LHCN-M2 (cell line): ENCODE data around the genes PPP1R36, CHURC1 and FUT8.

GRCh38 chr14:64516370-64516798 lies 11.8 kb downstream of the ZBTB1 start:
- RAMPAGE, long total RNA: no peak

DNA sequence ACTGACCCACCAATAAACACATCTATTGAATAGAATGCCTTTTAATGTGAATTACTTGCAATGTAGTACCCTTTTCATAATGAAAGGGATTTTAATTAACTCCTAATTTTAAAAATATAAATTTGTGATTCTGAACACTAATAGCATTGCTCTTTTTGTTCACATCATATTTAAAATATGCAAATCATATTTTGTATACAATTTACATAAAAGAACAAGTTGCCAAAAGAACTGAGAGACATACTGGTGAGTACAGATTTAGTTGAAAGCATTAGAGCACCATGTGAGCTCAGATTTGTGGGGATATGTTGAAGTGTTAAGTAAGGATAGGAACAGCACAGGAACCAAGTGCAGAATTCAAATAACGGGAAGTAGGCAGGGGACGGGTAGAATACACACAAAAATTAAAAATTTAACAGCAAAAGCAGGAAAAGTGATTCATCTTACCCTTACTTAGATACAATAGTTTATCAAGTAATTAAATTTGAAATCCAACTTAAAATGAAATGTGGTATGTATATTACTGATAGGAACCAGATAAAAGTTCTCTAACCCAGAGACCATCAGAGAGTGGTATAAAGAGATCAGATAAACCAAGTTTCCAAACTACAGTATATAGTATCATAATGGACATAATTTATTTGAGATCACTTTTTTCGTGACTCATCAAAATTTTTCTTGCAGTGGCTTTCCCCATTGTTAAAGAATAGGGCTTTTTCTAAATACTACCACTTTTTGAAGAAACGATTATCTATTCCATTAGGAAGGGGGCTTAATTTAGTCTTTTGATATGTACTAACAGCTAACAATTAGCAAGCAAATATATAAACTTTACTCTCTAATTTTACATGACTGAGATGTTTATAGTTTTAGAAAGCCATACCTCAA lies 15.4 kb upstream of the HSPA2 start:
- RAMPAGE, long total RNA: no peak

DNA sequence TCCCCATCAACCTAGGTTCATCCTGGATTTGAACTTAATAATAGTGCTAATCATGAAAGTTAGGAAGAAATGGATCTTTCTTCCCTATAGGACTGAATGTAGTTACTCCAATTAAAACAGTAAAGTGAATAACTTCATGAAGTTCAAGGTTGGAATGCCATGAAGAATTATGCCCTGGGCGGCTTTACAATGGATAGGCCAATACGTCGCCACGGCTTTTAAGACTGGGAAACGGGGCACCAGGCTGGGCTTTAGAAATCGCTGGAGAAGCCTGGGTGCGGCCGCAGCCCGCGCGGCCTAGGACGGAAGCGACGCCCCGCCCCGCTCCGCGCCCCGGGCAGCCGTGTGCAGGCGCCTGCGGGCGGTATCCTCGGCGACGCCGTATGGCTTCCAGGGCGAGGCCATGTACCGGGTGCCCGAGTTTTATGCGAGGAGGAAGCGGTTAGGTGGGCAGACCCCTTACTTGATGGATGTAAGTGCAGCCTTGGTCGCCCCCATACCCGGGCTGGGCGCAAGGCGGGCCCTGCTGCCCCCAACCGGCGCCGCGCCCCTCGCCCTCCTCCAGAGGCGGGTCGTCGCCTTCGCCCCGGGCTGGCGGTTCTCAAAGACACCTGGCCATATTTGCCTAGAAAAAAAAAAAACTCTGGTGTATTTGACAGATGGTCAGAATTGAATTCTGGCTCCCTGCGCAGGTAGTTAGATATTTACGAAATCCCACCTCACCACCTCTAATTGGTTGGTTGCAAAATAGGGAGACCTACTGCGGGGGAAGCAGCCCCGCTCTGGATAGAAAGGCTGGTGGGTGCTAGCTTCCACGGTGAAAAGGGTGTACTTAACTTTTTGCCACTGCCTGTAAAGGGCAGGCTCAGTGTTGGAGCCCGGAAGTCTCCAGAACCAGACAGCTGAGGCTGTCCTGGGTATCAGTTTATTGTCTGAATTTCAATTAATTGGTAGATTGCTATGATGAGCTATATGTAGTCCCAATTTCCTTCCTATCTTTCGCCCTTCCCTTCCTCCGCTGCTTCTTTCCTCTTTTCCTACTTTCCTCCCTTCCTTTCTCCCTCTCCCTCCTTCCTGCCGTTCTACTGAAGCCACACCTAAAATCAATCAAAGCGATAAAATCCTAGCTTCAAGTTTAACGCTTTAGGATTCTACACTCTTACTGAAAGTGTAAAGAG lies at the start of gene PPP1R36:
Gene PPP1R36 (plus strand): TSS at position 367 of the 1,178 bp plus-strand sequence.
- RAMPAGE, long total RNA: no peak

- RAMPAGE, long total RNA: no peak
Observed at GRCh38 chr14:64573235-64573540, 23.4 kb downstream of the PPP1R36 start.

DNA sequence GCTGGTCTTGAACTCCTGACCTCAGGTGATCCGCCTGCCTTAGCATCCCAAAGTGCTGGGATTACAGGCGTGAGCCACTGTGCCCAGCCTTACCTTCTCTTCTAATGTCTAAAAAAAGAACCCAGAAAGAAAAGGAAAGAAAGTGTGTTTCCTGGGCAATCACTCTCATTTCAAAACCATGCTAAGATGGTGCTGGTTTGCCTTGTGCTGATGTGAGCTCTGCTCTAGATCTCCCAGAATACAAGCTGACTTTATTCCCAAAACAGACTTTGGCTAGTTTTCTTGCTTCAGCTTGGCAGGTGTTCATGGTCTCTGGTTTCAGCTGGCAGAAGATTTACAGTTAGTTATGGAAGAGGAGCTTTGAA lies 34.3 kb downstream of the PPP1R36 start:
- RAMPAGE, long total RNA: no peak

DNA sequence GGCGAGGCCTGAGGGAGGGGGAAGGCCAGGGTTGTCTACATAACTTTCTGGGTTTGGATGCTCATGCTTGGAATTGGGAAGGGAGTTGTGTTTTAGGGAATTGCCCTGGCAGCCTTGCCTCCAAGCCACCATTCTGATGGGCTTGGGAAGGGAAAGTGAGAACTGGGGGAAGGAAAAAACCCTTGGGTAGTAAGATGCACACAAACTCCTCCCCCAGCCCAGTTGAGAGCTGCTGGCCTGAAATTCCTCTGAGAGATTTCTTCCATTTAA lies 13.0 kb downstream of the PLEKHG3 start:
- RAMPAGE, long total RNA: no peak

DNA sequence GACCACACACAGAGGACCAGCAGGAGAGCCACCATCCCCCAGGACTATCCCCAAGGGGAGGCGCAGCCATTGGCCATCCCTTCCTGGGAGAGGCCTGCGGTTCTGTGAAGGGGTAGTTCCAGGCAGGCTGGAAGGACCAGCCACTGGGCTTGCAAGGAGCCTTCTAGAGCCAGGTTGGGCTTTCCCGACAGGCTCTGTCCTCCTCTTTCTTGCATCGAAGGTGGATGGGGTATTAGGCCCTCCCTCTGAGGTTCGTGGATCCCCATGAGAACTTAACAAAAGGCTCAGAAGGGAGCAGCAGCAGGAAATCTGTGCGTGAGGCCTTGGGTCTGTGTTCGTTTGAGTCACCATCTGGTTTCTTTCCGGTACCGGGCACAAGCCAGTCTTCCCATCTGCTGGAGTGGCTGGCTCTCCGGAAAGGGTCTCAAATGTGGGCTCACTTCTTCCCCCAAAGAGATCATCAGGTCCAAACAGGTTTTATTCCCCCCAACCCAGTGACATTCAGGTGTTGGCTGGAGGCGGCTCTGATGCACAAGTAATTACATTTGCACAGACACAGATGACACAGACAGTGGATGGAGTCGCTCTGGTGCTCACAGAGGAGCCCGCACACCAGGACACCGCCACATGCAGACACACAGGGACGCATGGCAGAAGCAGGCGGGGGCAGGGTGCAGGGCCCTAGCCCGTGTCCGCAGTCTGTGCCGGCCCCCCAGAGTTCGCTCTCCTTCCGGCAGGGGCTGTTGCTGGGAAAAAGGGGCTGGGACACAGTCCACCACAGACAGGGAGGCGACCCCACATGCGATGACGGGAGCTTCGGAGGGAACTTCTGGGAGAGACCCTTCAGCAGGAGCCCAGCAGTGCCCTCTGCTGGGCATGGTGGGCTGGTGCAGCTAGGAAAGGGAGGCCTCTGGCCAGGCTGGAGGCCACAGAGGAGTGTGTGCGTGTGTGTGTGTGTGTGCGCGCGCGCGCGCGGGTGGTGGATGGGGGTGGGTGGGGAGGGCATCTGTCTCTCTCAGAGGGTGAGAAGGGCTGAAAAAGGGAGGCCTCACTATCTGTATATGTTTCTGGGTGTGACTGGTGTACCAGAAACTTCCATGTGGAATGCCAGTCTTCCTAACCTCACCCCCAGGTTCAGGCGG lies 60.2 kb downstream of the PLEKHG3 start:
- RAMPAGE, long total RNA: no peak

- RAMPAGE, long total RNA: no peak
Observed at GRCh38 chr14:64914017-64914541, at the start of gene CHURC1. Gene CHURC1, plus strand, starts transcription at chr14:64914455.

DNA sequence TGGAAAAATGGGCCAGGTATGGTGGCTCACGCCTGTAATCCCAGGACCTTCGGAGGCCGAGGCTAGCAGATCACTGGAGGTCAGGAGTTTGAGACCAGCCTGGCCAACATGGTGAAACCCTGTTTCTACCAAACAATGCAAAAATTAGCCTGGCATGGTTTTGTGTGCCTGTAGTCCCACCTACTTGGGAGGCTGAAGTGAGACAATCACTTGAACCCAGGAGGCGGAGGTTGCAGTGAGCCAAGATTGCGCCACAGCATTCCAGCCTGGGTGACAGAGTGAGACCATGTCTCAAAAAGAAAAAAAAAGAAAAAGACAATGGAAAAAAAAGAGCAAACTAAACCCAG lies 5.3 kb downstream of the CHURC1 start:
- RAMPAGE, long total RNA: no peak

GRCh38 chr14:64943266-64943707 lies 742 bp upstream of the GPX2 start:
- RAMPAGE, long total RNA: no peak

DNA sequence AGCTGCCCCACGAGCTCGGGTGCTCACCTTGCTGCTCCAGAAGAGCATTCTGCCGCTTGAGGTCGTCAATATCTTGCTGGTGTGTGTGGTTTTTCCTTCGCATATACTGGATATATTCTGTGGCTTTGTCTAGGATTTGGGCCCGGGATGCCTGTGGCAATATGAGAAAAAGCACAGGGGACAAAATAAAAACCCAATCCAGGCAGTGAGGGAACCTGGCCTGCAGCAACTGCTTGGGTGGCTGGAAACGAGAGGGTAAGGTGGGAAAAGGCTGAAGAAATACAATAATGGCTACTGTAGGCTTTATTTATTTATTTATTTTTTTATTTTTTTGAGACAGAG lies 24.5 kb downstream of the MAX start:
- RAMPAGE, long total RNA: no peak

DNA sequence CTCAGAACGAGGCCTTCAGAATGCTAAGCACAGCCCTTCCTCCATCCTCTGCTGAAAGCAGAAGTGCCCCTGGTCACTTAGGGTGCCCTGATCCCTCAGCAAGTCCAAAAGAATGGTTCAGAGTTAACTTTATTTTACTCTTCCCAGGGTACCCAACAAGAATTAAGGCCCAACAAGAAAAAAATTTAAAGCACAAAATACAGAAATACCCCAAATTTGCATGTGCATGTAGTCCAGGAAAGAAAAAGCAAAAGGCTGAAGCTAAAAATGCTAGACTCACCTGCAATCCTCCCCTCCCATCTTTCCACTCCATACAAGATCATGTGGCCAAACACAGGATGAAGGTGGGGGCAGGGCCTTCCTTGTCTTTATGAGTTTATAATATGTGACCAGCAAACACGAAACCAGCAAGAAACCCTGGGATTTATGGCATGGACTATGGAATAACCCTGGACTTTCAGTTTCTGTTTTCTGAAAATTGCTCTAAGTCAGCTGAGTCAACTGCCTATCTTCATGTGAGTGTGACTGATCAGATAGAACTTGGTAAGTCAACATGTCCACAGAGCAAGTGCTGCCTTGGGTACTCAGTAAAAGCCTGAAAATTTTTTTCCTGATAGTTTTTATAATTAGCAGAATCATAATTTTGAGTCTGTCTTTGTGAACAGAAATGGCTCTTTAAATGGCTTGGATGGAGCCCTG lies 21.1 kb downstream of the MAX start:
- RAMPAGE, long total RNA: no peak

- RAMPAGE, long total RNA: no peak
Observed at GRCh38 chr14:65101612-65101926, 748 bp downstream of the MAX start.

DNA sequence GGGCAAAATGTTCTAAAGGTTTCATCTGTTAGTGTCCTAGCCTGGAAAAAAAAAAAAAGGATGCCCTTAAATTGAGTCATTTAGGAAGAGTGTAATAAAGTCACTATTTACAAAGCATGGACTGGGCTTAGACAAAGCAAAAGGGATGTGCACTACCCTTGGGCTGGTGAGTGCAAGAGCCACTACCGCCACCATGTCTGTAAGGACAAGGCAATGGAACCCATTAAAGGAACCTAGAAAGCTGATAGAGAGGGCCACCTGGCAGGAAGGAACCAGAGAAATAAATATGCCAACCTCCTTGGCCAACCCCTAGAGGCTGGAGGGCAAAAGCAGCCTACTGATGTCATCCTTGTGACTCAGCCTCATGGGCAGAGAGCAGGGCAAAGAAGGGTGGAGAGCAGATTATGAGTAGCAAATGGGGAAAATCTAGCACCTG lies 59.5 kb upstream of the FUT8 start:
- RAMPAGE, long total RNA: no peak

DNA sequence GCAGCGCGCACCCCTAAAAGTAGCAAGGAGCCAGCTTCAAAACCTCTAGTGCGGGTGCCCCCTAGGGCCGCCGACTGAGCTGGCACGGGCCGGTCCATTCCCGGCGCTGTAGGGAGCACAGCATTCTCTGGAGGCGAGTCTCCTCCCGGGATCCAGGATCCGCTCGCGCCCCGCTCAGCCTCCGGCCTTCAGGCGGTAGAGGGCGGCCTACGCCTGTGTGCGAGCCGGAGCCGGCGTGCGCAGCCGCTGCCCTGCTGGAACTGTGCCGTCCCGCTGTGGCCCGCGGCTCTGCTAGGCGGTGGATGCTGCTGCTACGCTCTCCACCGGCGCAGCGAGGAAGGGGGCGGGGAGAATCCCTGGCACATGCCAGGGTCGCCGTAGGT lies 256 bp upstream of the FUT8 start:
- RAMPAGE, long total RNA: no peak

GRCh38 chr14:65412666-65413368 lies at the start of gene FUT8:
Gene FUT8, plus strand, starts transcription at chr14:65412730.
- RAMPAGE, long total RNA: no peak

GRCh38 chr14:65495536-65495969 lies 83.0 kb downstream of the FUT8 start:
- RAMPAGE, long total RNA: no peak

GRCh38 chr14:65927880-65928467 lies 515.4 kb downstream of the FUT8 start:
- RAMPAGE, long total RNA: no peak

GRCh38 chr14:66483287-66483653 lies 2.9 kb upstream of the CCDC196 start:
- RAMPAGE, long total RNA: no peak

- RAMPAGE, long total RNA: no peak
Observed at GRCh38 chr14:66587844-66588966, 80.3 kb downstream of the GPHN start.